WTC11 (cell line): ENCODE data around the genes DNAJC22, PRPF40B, NCKAP5L, AQP6 and CERS5.

DNA sequence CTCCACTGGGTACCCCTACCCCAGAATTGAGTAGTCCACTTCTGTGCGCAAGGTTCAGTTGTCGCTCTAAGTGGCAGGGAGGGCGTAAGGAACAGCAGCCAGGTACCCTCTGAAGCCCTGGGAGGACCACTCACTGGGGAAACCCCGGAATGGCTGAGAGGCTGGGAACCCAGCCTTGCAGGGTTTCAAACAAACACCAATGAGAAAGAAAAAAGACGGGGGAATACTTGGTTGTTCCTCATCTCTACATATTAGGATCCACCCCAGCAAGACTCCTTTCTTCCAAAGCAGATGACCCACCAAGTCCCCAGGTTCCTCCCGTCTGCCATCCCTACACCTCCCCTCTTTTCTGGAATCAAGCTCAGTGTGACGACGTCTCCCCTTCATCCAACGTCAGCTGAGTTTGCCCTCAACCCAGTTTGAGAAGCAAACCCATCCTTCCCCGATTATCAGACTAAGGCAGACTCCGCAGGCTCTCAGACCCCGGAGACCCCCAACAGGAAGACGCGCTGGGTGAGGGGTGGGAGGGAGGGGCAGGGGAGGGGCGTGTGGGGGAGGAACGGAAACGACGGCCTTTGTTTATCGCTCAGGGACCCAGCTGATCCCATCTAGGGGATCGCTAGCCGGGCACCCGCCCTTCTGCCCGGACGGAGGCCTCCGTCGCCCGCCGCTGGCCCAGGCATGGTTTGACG lies 793 bp downstream of the LMBR1L start:
- PRO-cap: no peak

GRCh38 chr12:49346552-49347092 lies at the start of gene DNAJC22:
DNAJC22 (plus strand) TSS chr12:49346888.
- PRO-cap: no peak

GRCh38 chr12:49515281-49515631 lies 23.6 kb upstream of the KCNH3 start:
- PRO-cap: no peak

- PRO-cap: no peak
These were observed 12.0 kb downstream of the MCRS1 start for GRCh38 chr12:49555897-49556301.

- PRO-cap: bidirectional peak, plus-strand start at chr12:49567887, minus-strand start at chr12:49567876
These were observed 420 bp downstream of the MCRS1 start for GRCh38 chr12:49567420-49568024.

- PRO-cap: no peak
These were observed 8.6 kb upstream of the MCRS1 start for GRCh38 chr12:49576441-49577055.

DNA sequence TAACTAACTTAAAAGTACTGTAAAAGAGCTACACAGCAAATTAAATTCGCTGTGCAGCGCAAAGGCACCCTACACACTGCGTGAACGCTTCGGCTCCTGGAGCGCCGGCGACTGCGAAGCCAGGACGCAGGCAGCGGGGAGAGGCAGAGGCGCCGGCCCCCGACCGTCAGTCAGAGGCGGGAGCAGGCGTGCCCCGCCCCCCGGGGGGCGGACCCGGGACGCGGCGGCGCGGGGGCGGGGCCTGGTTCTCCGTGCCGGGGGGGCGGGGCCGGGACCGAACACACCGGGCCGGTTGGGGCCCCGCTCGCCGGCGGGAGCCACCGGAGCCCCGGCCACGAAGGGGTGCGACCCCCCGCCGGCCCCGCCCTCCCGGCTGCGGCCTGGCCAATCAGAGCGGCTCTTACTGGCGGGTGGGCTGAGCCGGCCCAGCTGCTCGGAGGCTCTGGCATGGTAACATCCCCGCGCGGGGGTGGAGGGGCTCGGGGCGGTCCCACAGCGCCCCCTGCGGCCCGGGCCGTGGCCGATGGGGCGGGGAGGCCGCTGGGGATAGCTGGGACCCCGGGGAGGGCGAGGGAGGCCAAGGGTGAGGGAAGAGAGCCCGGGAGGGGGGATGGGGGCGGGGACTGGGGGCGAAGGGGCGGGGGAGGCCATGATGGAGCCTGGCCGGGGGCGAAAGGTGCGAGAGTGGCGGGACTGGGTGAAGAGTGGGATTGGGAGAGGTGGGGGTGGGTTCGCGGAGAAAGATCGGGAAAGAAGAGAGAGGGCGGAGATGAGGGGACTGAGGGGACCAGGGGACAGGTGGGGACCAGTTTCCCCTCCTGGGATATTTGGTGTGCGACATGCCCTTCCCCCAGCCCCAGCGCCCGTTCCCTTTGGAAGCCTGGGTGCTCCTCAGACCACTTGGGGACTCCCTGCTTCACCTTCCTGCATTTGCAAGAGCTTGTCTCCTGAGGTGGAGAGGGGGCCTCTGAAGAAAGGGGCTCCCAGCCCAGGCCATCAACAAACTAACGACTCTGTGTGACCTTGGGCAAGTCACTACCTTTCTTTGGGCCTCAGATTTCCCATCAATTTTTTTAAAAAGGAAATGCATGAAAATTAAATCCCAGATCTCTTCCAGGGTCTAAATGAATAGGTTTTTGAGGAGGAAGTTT lies at the start of gene PRPF40B:
Gene PRPF40B (plus strand): TSS at position 418 of the 1,151 bp plus-strand sequence.
- PRO-cap: bidirectional peak, plus-strand start at position 281 of the sequence, minus-strand start at position 113 of the sequence

DNA sequence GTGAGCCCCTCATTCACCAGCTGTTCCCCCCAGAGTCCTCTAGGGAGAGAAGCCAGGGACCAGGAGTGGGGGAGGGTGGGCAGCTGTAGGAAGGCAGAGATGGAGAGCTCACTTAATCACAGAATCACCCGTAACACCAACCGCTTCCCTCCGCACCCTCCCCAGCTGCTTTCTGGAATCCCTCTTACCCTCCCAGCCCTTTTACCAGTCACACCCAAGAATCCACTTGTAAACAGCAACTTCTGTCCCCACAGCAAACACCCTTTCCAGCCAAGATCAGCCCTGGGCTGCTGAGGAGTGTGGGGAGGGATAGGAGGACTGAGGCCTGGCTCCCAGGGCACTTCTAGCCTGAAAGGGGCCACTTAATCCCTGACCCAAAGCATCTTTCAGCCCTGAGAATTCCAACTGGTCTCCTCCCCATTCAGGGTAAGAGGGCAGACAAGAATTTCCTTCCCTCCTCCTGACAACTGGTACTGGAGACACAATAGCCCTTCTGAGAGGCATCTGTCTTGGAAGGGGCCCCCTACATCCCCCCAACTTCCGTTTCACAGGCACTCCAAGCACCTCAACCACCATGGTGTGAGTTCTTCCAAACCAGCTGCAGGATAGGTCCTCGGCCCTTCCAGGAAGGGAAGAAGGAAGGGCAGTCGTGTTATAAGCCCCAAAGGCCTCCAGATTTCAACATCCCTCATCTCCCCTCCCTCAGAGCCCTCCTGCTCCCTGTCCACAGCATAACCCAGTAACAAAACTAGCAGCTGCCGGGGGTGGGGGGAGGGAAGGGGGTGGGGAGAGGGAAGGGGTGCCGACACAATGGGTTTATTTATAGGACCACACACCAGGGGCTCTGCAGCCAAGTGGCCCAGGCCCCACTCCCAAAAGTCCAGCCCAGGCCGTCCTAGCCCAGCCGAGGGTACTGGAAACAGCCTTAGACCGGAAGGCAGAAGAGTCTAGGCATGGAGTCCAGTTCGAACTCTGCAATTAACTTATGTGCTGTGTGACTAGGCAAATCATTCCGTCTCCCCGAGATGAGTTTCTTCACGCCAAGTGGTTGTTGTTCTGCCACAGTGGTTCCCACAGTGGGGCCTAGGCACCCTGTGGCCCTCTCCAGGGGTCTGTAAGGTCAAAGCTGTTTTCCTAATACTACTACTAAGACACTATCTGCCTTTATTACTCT lies 18.4 kb downstream of the NCKAP5L start:
- PRO-cap: no peak

DNA sequence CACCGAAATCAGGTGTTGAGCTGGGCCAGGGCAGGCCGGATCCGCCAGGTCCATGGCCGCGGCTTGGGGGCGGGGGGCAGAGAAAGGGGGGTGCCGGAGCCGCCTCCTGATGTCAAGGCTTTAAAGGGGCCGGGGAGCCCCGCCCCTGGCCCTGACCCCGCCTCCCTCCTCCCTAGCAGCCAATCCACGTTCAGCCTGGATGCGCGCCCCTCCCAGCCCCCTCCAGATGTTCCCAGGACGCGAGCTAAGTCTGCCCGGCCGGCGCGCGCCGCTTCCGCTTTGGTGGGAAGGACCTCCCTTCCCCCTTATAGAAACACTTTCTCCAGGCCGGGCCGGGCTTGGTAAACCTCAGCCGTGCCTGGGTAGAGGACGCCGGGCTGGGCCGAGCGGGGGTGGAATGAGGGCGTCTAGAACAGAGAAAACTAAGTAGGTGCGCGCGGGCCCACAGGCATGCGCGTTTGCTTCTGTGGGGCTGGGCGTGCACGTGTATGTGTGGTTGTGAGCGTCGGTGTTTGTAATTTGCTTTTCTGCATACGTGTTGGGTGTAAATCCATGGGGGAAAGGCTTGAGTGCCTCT lies at the start of gene NCKAP5L:
Gene NCKAP5L (minus strand): TSS at position 95 of the 577 bp plus-strand sequence.
- PRO-cap: bidirectional peak, plus-strand start at position 344 of the sequence, minus-strand start at position 95 of the sequence

DNA sequence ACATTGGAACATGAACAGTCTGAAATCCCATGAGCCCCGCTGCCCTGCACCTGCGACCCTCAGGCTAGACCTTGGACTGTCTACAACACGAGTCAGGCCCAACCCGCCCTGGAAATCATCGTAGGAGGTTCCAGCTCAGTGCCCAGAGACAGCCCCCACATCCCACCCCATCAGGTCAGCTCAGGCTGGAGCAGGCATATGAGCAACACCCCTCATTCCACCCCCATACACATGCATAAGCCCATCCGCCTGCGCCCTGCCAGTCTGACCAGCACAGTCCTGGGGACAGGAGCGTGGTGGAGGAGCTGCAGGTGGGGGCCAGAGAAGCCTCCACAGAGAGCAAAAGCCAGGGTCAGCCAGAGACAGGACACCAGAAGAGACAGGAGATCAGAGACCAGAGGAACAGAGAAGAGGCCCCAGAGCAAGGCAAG lies at the start of gene AQP6:
Gene AQP6 (plus strand): TSS at position 226 of the 431 bp plus-strand sequence.
- PRO-cap: no peak

- PRO-cap: no peak
These were observed 6.5 kb downstream of the AQP6 start for GRCh38 chr12:49979157-49979751.

GRCh38 chr12:49983838-49984474 lies 11.2 kb downstream of the AQP6 start:
- PRO-cap: no peak

GRCh38 chr12:50025574-50025935 lies 261 bp upstream of the RACGAP1 start:
- PRO-cap: bidirectional peak, plus-strand start at chr12:50025764, minus-strand start at chr12:50025419

DNA sequence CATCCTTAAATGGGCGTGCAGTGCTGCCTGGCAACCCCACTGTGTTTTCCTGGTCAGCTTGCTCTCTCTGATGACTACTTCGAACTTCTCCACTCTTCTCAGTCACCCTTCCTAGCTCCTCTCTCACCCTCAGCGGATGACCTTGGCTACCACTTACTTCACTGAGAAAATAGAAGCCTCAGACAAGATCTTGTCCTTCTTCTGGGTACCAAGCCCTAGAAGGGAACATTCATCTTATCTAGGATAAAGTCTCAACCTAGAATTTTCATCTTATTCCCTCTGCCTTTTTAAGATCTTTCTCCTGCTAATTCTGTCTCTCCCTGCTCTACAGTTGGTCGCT lies 9.2 kb downstream of the ASIC1 start:
- PRO-cap: no peak

DNA sequence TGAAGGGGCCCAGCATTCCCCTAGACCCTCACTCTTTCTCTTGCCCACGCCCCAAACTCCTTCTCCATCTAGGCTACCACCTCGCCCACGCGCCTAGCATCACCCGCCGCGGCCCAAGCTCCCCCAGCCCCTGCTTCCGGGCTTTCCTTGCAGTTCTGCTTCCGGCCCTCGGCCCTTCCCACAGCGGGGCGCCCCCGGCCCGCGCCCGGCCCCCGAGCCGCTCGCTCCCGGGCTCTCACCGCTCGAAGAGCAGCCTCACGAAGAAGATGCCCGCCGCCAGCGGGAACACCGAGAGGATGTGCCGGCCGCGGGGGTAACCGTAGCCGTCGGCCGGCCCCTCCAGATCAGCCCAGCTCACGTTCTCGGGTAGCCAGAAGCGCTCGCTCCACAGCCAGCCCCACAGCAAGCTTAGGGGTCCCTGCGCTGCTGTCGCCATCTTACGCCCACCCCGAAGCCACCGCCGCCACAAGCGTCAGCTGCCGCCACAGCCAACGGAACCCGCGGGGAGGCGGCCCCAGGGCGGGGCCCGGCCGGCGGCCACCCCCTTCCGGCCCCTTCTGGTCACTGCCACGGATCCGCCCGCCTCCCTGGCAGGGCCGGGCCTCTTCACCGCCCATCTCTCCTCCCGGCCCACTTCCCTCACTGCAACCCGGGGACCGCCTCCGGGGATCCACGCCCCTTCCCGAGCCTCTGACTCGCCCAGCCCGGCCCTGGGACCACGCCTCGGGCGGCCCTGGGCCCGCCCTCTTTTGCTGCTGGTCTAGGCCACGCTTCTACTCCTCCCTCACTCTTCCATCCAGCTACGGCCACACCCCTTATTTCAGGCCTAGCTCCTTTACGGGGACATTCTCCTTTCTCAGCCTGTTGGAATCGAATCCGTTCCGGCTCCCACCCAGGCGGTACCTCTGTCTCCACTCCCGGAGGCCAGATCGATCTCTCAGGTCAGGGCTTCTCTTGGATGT lies at the start of gene CERS5:
Gene CERS5 (minus strand): TSS at position 508 of the 962 bp plus-strand sequence.
- PRO-cap: bidirectional peak, plus-strand start at position 238 of the sequence, minus-strand start at position 132 of the sequence; bidirectional peak, plus-strand start at position 862 of the sequence, minus-strand start at position 467 of the sequence

DNA sequence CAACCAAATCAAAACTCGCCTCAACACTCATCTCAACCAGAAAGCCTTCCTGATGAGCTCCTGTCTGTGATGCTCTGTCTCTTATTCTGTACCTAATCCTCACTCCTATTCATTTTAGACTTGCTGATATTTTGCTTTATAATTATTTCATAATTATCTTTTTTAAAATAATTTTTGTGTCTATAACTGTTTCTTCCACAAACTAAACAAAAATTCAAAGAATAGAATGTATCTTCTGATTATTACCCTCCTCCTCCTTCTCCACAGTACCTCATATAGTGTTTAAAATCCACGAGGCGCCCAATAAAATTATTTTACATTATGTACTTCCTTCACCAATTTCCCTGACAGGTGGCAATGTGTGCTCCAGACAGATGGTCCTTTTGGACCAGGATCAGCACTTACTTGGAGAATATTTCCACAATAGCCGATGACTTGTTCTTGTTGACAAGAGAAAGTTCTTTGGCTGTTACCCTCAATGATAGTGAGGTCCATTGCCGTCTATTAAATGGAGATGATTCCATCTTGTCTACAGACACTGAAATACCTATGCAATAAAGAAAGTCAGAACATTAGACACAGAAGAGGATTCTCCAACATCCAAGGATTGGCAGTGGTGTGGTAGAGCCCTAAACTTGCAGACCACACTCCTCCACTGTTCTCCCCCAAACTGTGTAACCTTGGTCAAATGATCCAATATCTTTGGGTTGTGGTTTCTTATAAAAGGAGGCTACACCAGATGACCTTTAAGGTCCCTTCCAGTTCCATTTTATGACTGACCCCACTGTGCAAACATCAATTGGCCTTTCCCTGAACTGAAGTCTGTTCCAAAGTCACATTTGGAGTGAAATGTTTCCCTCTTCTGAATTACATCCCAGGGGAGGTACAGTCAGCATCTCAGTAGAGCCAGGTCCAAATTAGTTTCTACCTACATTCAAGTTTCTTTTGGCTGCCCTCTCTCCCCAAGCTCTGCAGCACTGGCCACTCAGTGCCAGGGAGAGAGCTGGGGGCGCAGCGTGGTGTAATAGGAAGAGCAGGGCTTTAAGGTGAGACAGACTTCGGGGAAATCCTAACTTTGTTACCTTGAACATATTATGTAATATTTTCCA lies 34.7 kb downstream of the LIMA1 start:
- PRO-cap: no peak

GRCh38 chr12:50465525-50466287 lies 39.1 kb upstream of the DIP2B start:
- PRO-cap: no peak

DNA sequence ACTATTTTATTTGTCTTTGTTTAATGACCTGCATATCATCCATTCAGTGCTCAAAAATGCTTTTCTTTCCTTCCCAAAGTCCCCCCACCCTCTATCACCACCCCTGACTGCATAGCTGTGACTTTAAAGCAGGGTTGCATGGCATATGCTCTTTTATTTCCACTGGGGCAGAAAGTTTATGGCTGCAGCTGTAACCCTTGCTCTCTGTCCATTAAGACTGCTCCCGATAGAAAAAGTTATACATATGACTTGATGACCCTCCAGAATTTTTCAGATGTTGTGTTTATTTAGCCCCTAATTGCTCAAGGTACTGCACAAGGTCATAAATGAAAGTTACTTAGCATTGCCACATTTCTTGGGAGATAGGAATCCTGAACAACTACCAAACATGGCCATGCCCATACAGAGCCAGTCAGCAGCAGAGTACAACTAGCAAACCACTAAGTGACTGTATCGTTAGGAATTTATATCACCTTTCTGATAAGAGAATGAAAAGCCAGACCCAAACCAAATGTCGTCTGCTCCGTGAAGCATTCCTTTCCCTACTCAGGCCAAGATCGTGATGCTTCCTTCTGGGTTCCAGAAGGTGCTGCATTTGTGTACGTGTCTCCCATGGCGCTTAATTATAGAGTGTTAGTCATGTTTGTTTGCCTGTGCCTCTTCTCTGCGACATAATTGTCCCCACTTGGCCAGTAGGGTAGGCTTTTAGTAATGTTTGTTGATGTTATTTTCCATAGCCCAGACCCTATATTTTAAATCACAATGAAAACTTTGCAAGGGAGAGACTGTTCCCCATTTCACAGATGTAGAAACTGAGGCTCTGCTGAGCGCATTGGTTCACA lies 114.4 kb downstream of the DIP2B start:
- PRO-cap: no peak

GRCh38 chr12:50926545-50926855 lies 1.7 kb downstream of the METTL7A start:
- PRO-cap: no peak

DNA sequence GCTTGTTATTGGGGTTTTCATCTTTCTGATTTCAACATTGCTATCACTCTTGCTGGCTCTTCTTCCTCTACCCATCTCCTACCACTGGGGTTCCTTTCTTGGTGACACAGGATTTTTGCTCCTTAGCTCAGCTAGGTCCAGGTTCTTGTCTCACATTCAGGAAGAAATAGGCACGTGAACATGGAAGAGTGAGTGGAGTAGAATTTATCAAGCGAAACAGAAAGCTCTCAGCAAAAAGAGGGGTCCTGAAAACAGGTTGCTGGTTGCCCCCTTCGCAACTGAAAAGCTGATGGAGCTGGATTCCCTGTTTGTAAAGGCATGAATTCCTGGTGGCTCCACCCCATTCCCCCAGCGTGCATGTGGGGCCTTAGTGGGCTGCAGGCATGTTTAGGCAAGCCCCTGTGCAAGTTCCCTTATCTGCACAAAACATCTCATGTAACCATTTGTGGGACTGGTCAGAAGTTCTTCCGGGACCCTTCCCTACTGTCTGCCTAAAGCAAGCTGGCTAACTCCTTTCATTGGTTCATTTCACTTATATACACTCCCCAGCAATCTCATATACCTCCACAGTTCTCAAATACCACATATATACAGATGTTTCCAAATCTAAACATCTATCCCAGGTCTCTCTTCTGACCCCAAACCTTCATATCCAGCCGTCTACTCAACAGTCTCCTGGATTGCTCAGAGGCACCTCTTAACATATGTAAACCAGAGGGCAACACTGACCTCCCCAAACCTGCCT lies 3.5 kb downstream of the METTL7A start:
- PRO-cap: no peak